Endothelial cell of umbilical vein (primary cell): ENCODE data around the gene ESRRG.

- PRO-cap, result bidirectional peak, plus-strand start at chr1:214107939, minus-strand start at chr1:214107934
CAGE:
- cytosol, long polyA minus RNA, result no peak
- cytosol, long polyA plus RNA, result no peak
- long polyA plus RNA, result no peak
- nucleus, long polyA minus RNA, result no peak
- nucleus, long polyA plus RNA, result no peak
Measured at GRCh38 chr1:214107222-214108050, 119.7 kb downstream of the PROX1 start.

- PRO-cap, result no peak
CAGE:
- cytosol, long polyA minus RNA, result no peak
- cytosol, long polyA plus RNA, result no peak
- long polyA plus RNA, result no peak
- nucleus, long polyA minus RNA, result no peak
- nucleus, long polyA plus RNA, result no peak
Measured at GRCh38 chr1:214316415-214317168, 35.6 kb downstream of the SMYD2 start.

- PRO-cap, result no peak
CAGE:
- cytosol, long polyA minus RNA, result no peak
- cytosol, long polyA plus RNA, result no peak
- long polyA plus RNA, result no peak
- nucleus, long polyA minus RNA, result no peak
- nucleus, long polyA plus RNA, result no peak
Measured at GRCh38 chr1:214355839-214356782, 75.2 kb downstream of the SMYD2 start.

GRCh38 chr1:214383093-214383746, 102.3 kb downstream of the SMYD2 start:
- PRO-cap, result no peak
CAGE:
- cytosol, long polyA minus RNA, result no peak
- cytosol, long polyA plus RNA, result no peak
- long polyA plus RNA, result no peak
- nucleus, long polyA minus RNA, result no peak
- nucleus, long polyA plus RNA, result no peak

GRCh38 chr1:214427733-214428403, 123.5 kb downstream of the PTPN14 start:
- PRO-cap, result no peak
CAGE:
- cytosol, long polyA minus RNA, result no peak
- cytosol, long polyA plus RNA, result no peak
- long polyA plus RNA, result no peak
- nucleus, long polyA minus RNA, result no peak
- nucleus, long polyA plus RNA, result no peak

DNA sequence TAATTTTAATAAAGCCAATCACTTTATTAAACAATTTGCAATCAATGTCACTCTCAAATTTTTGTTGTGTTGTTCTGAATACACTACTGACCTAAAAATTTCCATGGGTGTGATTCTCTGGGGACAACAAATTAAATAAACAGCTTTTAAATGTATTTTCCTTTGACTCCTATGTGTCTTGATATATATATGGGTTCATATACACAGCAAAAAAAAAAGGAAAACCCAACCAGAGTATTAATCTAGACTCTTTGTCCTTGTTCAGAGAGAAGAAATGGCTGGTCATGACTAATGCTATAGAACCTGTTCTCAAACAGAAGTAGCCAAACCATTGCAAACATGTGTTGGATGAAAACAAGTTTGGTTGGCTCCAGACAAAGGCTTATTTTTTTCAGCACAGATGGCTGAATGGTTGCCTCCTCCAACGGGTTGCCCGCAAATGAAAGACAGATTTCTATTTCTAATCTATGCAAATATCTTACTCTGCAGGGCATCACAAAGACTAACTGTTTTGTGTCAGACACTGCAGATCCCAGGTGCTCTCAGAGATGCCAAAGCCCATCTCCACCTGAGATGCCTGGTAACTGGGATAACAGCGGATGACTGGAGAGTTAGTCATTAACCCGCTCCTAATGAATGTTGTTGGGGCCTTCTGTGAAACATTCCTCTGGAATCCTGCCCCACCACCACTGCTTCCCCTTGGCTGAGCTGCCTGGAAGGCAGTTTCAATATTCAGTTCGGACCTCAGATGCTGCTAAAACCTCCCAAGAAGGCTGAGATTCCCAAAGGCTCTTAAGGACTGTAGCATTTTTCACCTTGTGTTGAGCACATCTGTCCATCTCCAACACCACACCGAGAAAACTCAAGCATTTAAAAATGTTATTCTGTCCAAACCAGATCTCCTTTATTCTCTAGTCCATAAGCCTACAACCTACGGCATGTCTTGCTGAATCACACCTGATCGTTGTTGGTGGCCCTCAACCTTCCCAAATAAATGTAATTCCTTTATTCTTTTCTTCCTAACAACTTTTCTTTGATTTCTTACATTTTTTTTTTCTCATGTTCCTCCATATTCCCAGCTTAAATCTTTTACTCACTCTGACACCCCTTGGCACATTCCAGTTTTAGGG, 104.5 kb downstream of the PTPN14 start:
- PRO-cap, result bidirectional peak, plus-strand start at position 662 of the sequence, minus-strand start at position 564 of the sequence
CAGE:
- cytosol, long polyA minus RNA, result no peak
- cytosol, long polyA plus RNA, result no peak
- long polyA plus RNA, result no peak
- nucleus, long polyA minus RNA, result no peak
- nucleus, long polyA plus RNA, result no peak

- PRO-cap, result no peak
CAGE:
- cytosol, long polyA minus RNA, result no peak
- cytosol, long polyA plus RNA, result no peak
- long polyA plus RNA, result no peak
- nucleus, long polyA minus RNA, result no peak
- nucleus, long polyA plus RNA, result no peak
Measured at GRCh38 chr1:214464172-214464985, 87.0 kb downstream of the PTPN14 start.

GRCh38 chr1:214603873-214604495, 989 bp downstream of the CENPF start:
- PRO-cap, result no peak
CAGE:
- cytosol, long polyA minus RNA, result no peak
- cytosol, long polyA plus RNA, result no peak
- long polyA plus RNA, result no peak
- nucleus, long polyA minus RNA, result no peak
- nucleus, long polyA plus RNA, result no peak

DNA sequence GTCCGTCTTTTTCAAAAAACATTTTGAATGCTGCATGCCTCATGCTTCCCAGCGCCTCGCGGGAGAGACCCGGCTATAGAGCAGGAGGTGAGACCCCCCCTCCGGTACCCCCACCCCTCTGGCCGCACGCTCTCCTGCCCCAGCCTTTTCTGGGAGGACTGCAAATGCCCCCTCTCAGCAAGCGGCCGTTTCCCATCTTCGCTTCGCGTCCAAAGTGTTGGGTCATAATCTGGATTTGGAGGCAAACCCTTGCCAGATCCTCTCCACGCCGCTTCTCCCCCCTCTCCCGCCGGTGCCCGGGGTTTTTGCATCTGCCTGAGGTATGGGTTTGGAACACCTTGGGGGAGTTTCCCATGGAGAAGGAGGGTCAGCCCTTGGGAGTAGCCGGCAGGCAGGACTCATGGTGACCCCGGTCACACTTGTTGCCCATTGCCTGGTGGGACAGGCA, 832 bp downstream of the KCNK2 start:
- PRO-cap, result no peak
CAGE:
- cytosol, long polyA minus RNA, result no peak
- cytosol, long polyA plus RNA, result no peak
- long polyA plus RNA, result no peak
- nucleus, long polyA minus RNA, result no peak
- nucleus, long polyA plus RNA, result no peak

GRCh38 chr1:215598484-215599567, 31.7 kb downstream of the KCTD3 start:
- PRO-cap, result no peak
CAGE:
- cytosol, long polyA minus RNA, result no peak
- cytosol, long polyA plus RNA, result no peak
- long polyA plus RNA, result no peak
- nucleus, long polyA minus RNA, result no peak
- nucleus, long polyA plus RNA, result start-site peak on the plus strand at chr1:215598908-215599737, 23 and 17 reads in 2 replicates

DNA sequence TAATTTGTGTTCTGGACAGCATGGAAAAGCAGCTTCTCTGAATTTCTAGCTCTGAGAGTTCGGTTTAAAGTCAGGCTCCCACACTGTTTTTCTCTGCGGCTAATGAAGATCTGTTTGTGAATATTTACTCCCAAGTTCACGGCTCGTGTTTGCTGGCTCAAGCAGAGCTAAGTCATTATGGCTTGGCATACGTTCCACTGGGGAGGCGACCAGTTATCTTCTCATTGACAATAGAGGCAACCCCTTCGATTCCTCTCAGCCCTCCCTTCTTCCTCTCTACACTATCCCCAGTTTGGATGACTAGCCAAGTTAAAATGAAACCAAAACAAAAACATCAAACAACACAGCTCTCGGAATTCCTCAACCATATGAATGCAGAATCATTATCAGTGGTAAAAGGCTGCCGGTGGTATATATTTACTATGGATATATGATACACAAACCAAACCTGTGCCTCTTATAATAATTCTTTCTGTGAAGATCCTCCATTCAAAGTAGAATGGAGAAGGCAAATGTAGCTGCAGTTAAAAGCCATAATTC, 108.1 kb upstream of the USH2A start:
- PRO-cap, result no peak
CAGE:
- cytosol, long polyA minus RNA, result no peak
- cytosol, long polyA plus RNA, result no peak
- long polyA plus RNA, result no peak
- nucleus, long polyA minus RNA, result no peak
- nucleus, long polyA plus RNA, result no peak

DNA sequence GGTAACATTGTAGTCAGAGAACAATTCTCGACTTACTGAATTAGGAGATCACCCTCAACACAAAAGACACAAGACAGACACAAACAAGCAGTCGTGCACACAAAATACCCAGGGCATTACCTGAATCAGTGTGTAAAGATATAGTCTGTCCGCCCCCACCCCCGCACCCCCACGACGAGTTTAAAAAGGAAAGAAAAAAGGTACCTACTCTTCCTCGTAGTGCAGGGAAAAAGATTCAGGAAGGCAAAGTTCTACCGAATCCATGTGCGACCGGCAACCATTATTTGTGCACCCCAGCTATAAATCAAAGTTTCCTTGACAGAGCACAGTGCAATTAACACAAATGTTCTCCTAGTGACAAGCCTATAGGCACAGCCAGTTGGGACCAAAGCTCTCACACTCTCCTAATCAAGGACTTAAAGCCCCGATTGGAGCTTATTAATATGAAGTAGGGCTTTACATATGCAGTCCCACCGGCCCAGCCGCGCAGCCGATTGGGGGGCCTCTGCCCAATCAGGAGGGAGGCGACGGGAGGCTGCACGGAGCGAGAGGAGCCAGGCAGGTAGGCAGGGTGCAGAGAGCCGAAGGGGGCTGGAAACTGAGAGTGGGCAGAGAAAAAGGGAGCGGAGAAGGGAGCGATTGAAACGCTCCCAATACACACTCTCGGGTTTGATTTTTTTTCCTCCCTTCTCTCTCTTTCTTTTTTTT, at the start of gene ESRRG:
ESRRG (minus strand) TSS at position 394 of the 708 bp plus-strand sequence.
- PRO-cap, result no peak
CAGE:
- cytosol, long polyA minus RNA, result no peak
- cytosol, long polyA plus RNA, result no peak
- long polyA plus RNA, result no peak
- nucleus, long polyA minus RNA, result no peak
- nucleus, long polyA plus RNA, result no peak

DNA sequence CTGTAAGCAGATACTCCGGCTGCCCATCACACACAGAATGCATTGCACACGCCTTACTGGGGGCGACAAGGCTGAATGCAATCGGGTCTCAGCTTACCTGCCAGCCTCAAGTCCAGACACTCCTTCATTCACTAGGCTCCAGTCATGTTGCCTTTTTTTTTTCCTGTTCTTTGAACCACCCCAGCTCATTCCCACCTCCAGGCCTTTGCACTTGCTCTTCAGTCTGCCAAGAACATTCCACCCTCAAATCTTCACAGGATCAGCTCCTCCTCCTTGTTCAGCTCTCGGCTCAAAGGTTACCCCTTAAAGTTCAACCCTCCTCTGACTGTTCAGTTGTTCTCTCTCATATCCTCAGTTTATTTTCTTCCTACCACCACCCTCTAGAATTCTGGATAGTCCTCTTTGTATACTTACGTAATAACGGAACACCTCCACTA, 181.9 kb upstream of the ESRRG start:
- PRO-cap, result no peak
CAGE:
- cytosol, long polyA minus RNA, result no peak
- cytosol, long polyA plus RNA, result no peak
- long polyA plus RNA, result no peak
- nucleus, long polyA minus RNA, result no peak
- nucleus, long polyA plus RNA, result no peak

DNA sequence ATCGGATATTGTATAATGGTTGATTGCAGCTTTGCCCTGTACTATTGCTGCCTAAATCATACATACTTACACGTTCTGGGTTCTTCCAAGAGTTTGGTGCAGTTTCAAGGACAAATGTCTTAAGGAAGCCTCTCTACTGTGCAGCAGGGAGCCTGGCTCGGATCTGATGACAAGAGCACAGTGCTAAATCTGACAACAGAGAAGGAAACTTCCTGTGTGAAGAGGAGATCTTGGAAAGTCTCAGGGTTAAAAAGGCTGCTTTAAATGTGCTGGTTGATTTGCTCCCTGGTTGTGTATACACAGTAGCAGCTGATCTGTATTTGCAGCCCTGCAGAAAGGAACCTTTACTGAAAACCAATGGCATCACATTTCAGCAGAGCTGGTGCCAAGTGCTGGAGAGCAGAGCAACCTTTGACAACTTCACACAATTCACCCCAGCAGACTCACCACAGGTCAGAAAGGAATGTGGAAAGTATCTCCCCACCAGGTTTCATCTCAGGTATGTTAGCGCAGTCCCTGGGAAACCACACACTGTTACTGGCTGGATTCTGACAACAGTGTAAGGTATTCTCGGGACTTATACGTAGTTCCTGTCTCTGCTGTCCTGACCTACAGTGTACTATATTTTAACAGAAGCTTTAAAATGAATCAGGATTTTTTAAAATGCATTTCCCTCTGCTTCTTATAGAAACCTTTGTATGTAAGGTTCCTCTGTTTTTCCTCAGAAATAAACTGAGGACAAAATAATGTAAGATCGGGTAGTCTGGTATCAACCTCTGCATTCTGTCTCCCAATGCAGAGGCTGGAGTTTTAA, 355.0 kb upstream of the ESRRG start:
- PRO-cap, result no peak
CAGE:
- cytosol, long polyA minus RNA, result no peak
- cytosol, long polyA plus RNA, result no peak
- long polyA plus RNA, result no peak
- nucleus, long polyA minus RNA, result no peak
- nucleus, long polyA plus RNA, result no peak

DNA sequence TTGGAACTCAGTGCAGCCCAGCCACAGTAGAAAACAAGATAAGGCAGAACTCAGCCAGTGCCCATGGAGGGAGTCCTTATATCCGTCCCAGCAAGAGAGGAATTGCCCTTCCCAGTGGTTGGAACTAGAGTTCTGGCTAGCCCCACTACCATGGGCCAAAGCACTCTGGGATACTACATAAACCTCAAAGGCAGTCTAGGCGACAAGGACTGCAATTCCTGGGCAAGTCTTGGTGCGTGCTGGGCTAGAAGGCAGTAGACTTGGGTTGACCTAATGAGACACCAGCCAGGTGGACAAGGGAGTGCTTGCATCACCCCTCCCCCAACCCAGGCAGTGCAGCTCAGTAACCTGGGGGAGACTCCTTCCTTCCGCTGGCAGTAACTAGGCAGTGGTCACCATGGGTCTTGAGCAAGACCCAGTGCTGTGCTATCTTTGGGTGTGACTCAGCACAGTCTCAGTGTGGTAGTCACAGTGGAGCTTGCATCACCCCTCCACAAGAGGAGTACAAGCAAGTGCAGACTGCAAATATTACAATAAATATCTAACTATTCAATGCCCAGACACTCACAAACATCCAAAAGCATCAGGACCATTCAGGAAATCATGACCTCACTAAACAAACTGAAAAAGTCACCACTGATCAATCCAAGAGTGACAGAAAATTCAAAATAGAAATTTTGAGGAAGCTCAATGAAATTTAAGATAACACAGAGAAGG, 84.8 kb upstream of the LYPLAL1 start:
- PRO-cap, result no peak
CAGE:
- cytosol, long polyA minus RNA, result no peak
- cytosol, long polyA plus RNA, result no peak
- long polyA plus RNA, result no peak
- nucleus, long polyA minus RNA, result no peak
- nucleus, long polyA plus RNA, result no peak

DNA sequence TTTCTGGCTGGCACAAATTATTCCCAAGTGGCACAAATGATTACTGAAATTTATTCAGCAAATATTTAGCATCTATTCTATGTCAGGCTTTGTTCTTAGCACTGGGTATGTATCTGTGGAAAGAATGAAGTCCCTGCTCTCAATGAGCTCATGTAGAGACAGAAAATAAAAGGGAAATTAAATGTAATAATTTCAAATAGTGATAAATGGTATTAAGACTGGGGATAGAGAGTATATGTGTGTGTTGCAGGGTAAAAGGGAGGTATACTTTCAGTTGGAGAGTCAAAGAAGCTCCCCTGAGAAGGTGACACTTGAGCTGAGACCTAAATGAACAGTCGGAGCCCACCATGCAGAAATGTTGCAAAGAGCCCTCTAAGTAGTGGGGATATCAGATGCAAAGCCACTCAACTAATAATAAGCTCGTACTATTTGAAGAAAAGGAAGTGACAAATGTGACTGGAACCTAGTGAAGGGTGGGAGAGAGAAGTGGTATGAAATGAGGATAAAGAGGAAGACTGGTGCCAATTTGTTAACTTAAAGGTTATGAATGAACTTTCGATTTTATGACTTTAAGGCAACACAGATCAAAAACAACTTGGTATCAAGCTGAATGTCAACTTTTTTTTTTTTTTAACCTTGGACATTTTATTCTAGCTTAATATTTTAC, 14.5 kb downstream of the LYPLAL1 start:
- PRO-cap, result no peak
CAGE:
- cytosol, long polyA minus RNA, result no peak
- cytosol, long polyA plus RNA, result no peak
- long polyA plus RNA, result no peak
- nucleus, long polyA minus RNA, result no peak
- nucleus, long polyA plus RNA, result no peak

DNA sequence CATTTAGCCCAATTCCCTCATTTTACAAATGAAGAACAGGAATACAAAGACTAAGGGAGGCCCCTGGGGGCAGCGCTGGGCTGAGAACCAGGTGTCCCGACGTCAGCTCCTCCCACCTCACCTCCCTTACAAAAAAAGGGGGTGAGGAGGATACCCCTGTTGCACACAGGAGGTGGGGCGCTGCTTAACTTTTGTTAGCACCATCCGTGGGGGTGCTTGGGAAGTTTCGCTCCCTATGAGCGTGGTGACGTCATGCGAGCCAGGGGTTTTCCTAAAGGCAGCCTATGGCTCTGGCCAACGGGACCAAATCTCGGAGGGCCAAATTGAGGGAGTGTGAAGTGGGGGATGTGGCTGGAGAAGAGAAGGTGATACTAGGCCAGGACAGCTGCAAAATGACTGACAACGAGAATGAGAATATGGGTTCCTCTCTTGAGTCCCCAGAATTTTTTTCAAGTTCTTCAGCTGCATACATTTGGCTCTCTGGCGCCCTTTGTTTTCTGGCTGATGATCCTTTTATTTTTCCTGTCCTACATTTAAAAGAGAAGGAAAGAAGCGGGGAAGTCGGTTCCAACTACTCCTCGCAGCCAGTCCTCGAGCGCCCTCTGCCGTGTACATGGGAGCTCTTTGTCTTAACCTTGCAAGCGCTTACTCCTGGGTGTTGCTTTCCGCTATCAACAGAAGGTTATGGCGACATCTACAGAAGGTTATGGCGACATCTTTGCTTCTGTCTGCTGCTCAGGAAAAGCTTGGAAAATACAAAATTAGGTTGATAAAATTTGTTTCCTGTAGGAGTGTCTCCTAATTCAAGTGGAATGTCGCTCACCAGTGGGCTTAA, 47.9 kb upstream of the ZC3H11B start:
- PRO-cap, result no peak
CAGE:
- cytosol, long polyA minus RNA, result no peak
- cytosol, long polyA plus RNA, result no peak
- long polyA plus RNA, result no peak
- nucleus, long polyA minus RNA, result no peak
- nucleus, long polyA plus RNA, result no peak

GRCh38 chr1:219927621-219928382, 555 bp downstream of the SLC30A10 start:
- PRO-cap, result no peak
CAGE:
- cytosol, long polyA minus RNA, result no peak
- cytosol, long polyA plus RNA, result no peak
- long polyA plus RNA, result no peak
- nucleus, long polyA minus RNA, result no peak
- nucleus, long polyA plus RNA, result no peak

- PRO-cap, result no peak
CAGE:
- cytosol, long polyA minus RNA, result no peak
- cytosol, long polyA plus RNA, result no peak
- long polyA plus RNA, result no peak
- nucleus, long polyA minus RNA, result no peak
- nucleus, long polyA plus RNA, result no peak
Measured at GRCh38 chr1:219940862-219941235, 12.5 kb upstream of the SLC30A10 start.

- PRO-cap, result no peak
CAGE:
- cytosol, long polyA minus RNA, result no peak
- cytosol, long polyA plus RNA, result no peak
- long polyA plus RNA, result no peak
- nucleus, long polyA minus RNA, result no peak
- nucleus, long polyA plus RNA, result no peak
Measured at GRCh38 chr1:220024074-220024742, 22.1 kb downstream of the EPRS1 start.